Skeletal muscle tissue (tissue), 7 donors: Measurements from ENCODE around the gene TAFA3.

GRCh38 chr1:111641302-111641686 is 21.7 kb downstream of the RAP1A start:
- PRO-cap, 3 experiments: no peak in any of the 3 experiments
- RAMPAGE, long total RNA: no peak
- RRBS, 2 experiments: no CpG with 5 or more reads among the region's 8 CpGs

DNA sequence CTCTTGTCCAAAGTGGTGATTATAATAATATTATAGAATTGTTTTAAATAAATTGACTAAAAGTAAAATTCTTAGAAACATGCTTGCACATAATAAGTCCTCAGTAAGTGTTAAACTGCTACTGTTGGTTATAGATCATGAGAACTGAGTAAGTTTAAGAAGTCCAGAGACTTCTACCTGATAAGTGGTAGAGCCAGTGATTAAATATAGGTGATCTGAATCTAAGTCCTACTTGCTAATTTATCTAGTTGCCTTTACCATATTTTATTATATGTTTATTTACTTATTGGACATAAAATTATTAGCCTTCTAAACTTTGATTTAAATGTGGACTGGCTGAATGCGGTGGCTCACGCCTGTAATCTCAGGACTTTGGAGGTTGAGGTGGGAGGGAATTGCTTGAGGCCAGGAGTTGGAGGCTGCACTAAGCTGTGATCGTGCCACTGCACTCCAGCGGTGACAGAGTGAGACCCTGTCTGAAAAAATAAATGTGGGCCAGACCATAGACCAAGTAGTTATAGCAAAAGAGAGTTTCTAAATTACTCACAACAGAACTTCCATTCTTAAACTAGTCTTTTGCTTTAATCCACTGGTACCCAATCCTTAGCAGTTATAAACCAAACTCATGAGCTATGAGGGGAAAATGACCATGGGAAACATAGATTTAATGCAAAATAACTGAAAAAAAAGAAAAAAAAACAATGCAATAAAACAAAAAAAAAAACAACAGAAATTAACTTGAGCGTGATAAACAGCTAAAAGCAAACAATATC is 35.2 kb downstream of the RAP1A start:
- PRO-cap, 3 experiments: no peak in any of the 3 experiments
- RAMPAGE, long total RNA: no peak
- RRBS, 2 experiments: no CpG with 5 or more reads among the region's 5 CpGs

GRCh38 chr1:111667947-111668448 is 48.4 kb downstream of the RAP1A start:
- PRO-cap, 3 experiments: no peak in any of the 3 experiments
- RAMPAGE, long total RNA: no peak
- RRBS, 2 experiments: no CpG with 5 or more reads among the region's 4 CpGs

- PRO-cap, 3 experiments: no peak in any of the 3 experiments
- RAMPAGE, long total RNA: no peak
- RRBS, 2 experiments: no CpG with 5 or more reads among the region's 6 CpGs
Observed at GRCh38 chr1:111737582-111738167, 1.5 kb downstream of the INKA2 start.

DNA sequence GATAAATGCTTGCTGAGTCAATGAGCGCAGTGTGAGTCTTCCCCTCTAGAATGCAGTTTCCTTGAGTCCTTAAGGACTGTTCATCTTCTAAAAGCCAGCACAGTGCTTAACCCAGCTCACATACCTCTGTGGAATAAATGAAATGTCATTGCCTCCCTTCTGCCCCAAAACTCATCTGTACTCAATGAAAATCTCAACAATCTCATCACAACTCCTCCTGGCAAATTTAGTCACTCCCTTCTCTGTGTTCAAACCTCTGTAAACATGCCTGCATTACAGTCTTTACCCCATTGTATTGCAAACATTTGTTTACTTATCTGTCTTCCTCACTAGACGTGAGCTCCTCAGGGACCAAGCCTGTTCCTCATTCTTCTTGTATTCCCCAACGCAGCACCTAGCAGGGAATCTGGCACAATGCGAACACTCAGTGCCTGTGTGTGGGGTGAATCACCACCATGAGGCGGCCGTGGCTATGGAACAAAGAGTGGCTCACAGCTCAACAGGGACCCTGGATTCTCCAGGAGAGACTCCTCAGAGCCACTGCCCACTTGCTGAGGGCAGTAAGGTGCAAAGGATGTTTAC is 95.7 kb downstream of the DDX20 start:
- PRO-cap, 3 experiments: no peak in any of the 3 experiments
- RAMPAGE, long total RNA: no peak
- RRBS, 2 experiments: no CpG with 5 or more reads among the region's 6 CpGs

DNA sequence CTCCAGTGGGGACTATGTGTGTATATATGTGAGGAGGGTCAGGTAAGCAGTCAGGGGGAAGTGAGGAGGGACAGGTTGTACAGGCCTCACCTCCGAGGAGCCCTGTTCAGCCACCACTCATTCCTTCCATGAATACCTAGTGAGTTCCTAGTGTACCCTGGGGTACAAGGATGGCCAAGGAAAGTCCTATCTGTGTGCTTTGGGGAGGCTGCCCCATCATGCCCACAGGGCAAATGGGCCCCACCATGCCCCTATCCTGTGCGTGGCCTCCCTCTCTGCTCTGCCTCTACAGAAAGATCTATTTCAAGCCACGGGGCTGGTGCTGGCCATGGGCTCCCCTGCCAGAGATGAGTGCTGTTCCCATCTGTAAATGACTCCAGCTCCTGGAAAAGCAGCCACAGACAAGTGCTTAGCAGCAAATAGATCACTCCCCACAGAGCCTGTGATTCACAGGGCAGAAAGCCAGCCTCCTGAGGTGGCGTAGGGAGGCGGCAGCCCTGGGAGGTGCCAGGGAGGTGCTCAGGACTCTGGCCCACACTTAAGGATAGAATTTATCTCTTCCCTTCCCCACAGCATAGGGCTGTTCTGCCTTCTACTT is 41.4 kb downstream of the KCND3 start:
- PRO-cap, 3 experiments: peak in 1 of 3 experiments; most common plus-strand start position 474 of the sequence (in 1); most common minus-strand start position 290 of the sequence (in 1)
- RAMPAGE, long total RNA: no peak
- RRBS, 2 experiments: no CpG with 5 or more reads among the region's 5 CpGs

DNA sequence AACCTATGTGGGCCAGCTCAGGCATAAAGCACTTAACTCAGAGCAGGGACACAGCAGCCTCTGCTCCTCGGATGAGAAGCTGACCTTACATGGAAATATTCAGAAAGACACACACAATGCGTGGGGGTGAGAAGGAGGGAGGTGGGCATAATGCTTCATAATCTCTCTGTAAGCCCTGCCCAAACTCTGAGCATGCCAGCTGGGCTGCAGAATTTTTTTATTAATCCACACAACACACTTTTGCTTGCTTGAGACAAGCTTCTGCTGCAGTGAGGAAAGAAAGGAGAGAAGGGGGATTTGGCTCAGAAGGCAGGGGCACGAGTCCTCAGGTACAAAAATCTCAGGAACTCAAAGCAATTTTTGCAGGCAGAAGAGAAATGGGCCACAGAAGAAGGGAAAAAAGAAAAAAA is 21.5 kb downstream of the KCND3 start:
- PRO-cap, 3 experiments: no peak in any of the 3 experiments
- RAMPAGE, long total RNA: no peak
- RRBS, 2 experiments: no CpG with 5 or more reads among the region's 3 CpGs

- PRO-cap, 3 experiments: no peak in any of the 3 experiments
- RAMPAGE, long total RNA: no peak
- RRBS, 2 experiments: 3% methylated on average over 4 of the region's 7 CpGs
Observed at GRCh38 chr1:111991351-111991742, 1.9 kb upstream of the KCND3 start.

- PRO-cap, 3 experiments: peak in 2 of 3 experiments; most common plus-strand start chr1:112394319 (in 2); most common minus-strand start chr1:112394321 (in 1)
- RAMPAGE, long total RNA: no peak
- RRBS, 2 experiments: no CpG with 5 or more reads among the region's 12 CpGs
Observed at GRCh38 chr1:112394054-112395027, 1.7 kb upstream of the CTTNBP2NL start.

GRCh38 chr1:112439639-112440033 is 43.6 kb downstream of the CTTNBP2NL start:
- PRO-cap, 3 experiments: no peak in any of the 3 experiments
- RAMPAGE, long total RNA: no peak
- RRBS, 2 experiments: no CpG with 5 or more reads among the region's 2 CpGs

- PRO-cap, 3 experiments: no peak in any of the 3 experiments
- RAMPAGE, long total RNA: no peak
- RRBS, 2 experiments: 60 to 81% methylated on average over 1 to 3 of the region's 9 CpGs
Observed at GRCh38 chr1:112455715-112456408, 52.9 kb upstream of the WNT2B start.

DNA sequence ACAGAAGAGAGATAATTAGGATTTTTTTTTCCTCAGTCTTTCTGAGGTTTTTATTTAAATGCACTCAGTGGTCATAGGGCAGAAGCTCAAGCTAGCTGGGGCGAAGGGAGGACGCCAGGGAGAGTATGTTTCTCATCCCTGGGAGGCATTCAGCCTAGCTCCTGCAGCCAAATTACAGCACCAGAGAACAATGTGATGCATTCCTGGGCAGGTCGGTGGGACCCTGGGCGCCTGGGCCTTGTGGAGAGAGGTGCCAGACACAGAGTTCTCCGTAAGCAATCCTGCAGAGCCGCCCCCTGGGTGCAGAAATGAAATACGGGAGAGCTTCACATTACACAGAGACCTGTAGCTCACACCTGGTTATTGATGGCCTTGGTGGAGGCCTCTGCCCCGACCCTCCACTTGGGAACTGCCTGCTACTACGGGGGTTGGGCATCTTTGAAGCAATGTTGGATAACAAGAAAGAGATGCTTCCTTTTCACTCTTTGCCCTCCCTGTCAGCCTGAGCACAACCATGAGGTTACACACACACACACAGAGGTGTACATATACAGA is 15.5 kb downstream of the WNT2B start:
- PRO-cap, 3 experiments: no peak in any of the 3 experiments
- RAMPAGE, long total RNA: no peak
- RRBS, 2 experiments: no CpG with 5 or more reads among the region's 9 CpGs

DNA sequence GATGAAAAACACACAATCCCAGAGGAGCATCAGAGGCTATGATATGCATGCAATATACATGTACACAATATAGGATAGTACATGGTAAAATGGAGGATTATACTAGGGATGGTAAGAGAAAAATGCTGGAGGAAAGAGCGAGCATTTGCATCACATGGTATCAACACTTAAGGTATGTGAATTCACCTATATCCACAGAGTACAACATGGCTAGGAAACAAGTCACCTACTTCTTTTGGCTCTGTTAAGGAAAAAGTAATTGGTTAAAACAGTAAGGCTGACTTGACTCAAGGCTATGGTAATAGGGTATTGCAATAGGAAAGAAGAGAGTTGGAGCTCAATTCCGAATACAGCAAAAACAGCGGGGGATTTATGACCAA is 1.7 kb downstream of the MOV10 start:
- PRO-cap, 3 experiments: no peak in any of the 3 experiments
- RAMPAGE, long total RNA: no peak
- RRBS, 2 experiments: no CpG with 5 or more reads among the region's 3 CpGs

- PRO-cap, 3 experiments: peak in 3 of 3 experiments; most common plus-strand start chr1:112705508 (in 3); most common minus-strand start chr1:112704819 (in 1)
- RAMPAGE, long total RNA: start-site peak on the minus strand at chr1:112705129-112705140, 170 and 73 reads in 2 replicates
- RRBS, 2 experiments: 4 to 5% methylated on average over 2 to 3 of the region's 16 CpGs
Observed at GRCh38 chr1:112704780-112705756, 1.9 kb downstream of the RHOC start.

DNA sequence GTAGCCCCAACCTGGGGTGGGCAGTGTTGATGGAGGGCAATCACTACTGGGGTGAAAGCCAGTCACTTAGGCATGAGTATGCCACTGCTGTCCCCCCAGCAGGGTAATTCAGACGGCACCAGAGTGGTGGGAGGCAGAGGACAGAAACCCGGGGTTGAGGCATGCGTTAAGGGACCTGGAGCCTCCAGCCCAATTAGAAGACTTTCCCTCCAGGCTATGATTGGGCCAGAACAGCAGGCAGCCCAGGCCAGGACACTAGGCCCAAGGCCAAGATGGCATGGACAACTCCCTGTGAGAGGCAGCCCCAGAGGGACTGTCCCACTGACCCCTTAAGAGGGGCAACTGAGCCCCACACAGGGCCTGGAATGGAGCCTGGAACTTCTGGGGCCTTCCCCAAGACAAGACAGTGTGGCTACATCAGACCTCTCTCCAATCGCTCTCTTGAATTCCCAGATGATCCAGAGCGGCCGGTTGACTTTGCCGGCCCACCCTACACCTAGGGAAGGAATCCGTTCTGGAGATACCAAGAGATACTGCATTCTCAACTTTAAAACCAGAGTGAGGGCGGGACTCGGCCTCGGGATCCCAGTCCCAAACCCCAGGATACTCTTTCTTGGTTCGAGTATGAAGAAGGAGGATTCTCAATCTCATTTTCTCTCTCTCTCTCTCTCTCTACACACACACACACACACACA is 1.0 kb downstream of the RHOC start:
- PRO-cap, 3 experiments: no peak in any of the 3 experiments
- RAMPAGE, long total RNA: no peak
- RRBS, 2 experiments: no CpG with 5 or more reads among the region's 12 CpGs

GRCh38 chr1:112718510-112719155 is at the start of gene TAFA3:
TSS of gene TAFA3 (plus strand) at chr1:112718905.
- PRO-cap, 3 experiments: no peak in any of the 3 experiments
- RAMPAGE, long total RNA: no peak
- RRBS, 2 experiments: 8% methylated on average over 16 to 23 of the region's 39 CpGs

DNA sequence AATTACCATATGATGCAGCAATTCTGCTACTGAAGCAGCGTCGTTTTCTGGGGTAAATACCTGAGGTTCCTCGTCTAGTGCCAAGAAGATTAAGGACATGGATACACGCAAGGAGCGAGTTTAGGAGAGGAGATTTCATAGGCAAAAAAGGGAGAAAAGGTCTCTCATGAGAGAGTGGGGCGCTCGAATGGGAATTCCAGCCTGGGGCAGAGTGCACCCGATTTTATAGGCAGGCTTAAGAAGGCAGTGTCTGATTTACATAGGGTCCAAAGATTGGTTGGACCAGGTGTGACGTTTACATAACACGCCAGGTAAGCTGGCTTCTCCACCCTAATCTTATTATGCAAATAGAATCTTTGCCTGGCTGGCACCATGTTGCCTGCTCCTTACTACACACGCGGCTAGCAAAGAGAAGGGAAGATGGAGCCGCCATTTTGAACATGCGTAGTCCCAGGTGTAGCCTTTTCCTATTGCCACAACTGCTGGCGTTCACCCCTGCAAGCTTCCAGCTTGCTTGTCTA is 103.8 kb downstream of the SLC16A1 start:
- PRO-cap, 3 experiments: no peak in any of the 3 experiments
- RAMPAGE, long total RNA: no peak
- RRBS, 2 experiments: no CpG with 5 or more reads among the region's 15 CpGs

- PRO-cap, 3 experiments: no peak in any of the 3 experiments
- RAMPAGE, long total RNA: no peak
- RRBS, 2 experiments: no CpG with 5 or more reads among the region's 3 CpGs
Observed at GRCh38 chr1:113041683-113042406, 31.2 kb upstream of the LRIG2 start.

- PRO-cap, 3 experiments: no peak in any of the 3 experiments
- RAMPAGE, long total RNA: no peak
- RRBS, 2 experiments: no CpG with 5 or more reads among the region's 8 CpGs
Observed at GRCh38 chr1:113072563-113072936, 448 bp upstream of the LRIG2 start.

DNA sequence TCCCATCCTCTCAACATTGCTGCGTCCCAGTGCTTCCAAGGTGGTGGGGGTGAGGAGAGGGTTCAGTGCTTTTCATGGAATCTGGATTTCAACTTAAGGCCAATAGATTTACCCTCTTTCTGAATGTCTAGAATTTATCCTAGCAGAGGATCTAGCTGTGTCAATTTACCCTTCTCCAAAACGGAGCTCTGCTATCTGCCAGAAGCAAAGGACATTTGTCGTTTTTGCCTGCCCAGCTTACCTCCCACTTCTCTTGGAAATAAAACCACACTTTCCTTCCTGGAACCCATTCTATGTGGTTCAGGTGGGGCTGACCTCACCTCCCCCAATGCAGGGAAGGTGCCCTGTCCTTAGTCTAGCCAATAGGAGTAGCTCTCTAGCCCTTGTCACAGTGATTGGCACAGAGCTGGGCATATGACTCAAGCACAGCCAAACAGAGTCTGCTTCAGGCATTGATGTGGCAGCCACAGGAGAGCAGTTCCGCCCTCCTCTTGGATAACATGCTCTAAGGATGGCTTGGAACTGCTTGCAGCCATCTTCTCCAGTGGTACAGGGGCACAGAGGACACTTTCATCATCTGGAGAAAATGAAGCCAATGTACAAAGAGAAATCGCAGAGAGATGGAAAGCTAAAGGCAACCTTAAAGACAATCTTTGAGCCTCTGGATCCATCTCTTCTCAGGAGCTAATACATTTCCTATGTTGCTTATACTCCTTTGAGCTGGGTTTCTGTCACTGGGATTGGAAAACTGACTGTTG is 134.0 kb downstream of the LRIG2 start:
- PRO-cap, 3 experiments: no peak in any of the 3 experiments
- RAMPAGE, long total RNA: no peak
- RRBS, 2 experiments: no CpG with 5 or more reads among the region's 5 CpGs